ENCODE results near the gene SLC38A2.

- CAGE, long polyA plus RNA: no peak
- RRBS: no CpG with 5 or more reads among the region's 5 CpGs
Measured at GRCh38 chr12:45308058-45308803, 92.3 kb downstream of the ANO6 start.

DNA sequence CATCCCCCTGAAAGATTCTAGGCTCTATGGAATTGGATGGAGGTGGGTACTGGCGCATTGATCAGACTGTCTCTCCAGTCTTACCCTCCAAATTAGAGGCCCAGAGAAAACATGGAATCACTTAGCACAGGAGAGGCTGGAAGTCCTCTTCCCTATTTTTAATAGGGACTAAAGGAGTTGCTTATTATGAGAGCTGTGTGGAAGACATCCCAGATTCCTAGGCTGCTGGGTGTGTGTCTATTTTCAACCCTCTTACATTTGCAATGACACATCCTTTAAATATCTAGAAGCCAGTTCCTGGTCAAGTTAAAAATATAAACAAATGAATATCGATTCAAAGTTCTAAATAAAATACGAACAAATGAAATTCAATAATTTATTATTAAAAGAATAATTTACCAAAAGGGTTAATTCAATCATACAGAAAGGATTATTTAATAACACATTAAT, 58.2 kb upstream of the ARID2 start:
- CAGE, long polyA plus RNA: no peak
- RRBS: no CpG with 5 or more reads among the region's 3 CpGs

DNA sequence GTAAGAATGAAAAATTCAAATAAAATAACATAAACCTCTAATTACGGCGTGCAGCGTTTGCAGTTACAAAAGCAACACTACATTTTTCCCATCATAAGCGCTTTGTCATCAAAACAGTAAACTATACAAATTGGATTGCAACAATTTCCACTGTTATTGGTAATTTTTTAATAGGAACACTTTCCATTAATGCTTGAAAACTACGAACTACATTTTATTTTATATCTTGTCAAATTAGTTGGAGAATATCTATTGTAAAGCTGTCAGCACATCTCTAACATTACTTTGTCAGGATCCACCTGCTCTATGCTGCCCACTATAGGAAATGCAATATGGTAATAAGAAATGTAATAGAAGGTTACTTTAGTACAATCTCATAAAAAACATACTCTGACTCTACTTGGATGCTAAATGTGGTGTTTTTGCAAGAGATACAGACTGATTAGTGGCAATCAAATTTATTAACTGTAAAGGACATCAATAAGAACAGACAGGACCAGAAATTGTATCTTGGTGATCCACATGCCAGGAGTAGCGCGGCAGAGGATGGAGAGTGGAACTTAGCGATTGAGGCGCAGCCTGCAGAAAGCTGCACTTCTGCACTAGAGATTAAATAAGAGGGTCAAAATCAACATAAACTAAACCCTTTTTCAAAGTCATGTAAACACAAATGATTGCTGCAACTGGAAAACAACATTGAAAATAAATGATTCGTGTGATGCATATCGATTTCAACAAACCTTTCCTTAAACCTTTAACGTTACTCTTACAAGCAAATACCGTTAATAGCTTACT, 3.7 kb upstream of the ARID2 start:
- CAGE, long polyA plus RNA: no peak
- RRBS: no CpG with 5 or more reads among the region's 13 CpGs

- CAGE, long polyA plus RNA: no peak
- RRBS: no CpG with 5 or more reads among the region's 3 CpGs
Measured at GRCh38 chr12:45850204-45851170, 121.0 kb downstream of the ARID2 start.

- CAGE, long polyA plus RNA: no peak
- RRBS: no CpG with 5 or more reads among the region's 3 CpGs
Measured at GRCh38 chr12:45986564-45987138, 3.7 kb downstream of the SCAF11 start.

DNA sequence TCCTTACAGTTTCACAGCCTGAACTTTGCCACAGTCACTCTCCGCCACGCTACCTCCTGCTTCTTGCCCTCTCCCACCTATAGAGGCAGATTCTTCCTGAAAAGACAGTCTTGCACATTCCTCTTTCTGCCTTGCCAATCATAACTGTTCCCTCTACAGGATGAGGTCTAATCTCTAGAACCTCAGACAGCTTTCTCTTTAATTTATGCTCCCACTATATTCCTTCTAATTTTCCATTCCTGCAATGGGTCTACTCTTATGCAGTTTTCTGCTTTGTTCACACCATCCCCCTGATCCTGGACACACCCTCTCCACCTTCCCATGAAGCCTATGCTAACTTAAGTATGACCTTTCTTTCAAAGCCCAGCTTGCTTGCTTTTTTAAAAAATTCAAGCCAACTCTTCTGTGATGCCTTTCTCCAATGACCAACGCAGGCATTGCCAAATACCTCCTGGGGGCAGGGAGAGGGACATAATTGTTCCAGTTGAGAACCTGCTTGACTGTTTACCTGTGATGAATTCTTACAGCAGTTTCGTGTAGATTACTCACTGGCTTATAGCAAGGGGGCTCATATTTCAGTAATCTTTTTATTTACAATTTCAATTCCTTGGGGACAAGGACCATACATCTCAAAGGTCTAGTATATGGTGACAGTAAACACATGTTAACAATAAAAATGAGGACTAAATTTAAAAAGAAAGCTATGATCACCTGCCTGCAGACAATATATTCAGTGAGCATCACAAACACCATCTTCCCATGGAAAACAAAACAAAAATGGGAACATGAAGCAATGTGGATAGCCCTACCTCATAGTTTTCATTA, 7.8 kb downstream of the SLC38A1 start:
- CAGE, long polyA plus RNA: no peak
- RRBS: no CpG with 5 or more reads among the region's 4 CpGs

- CAGE, long polyA plus RNA: no peak
- RRBS: no CpG with 5 or more reads among the region's 7 CpGs
Measured at GRCh38 chr12:46266273-46266807, 2.5 kb downstream of the SLC38A1 start.

GRCh38 chr12:46267906-46268045, 1.1 kb downstream of the SLC38A1 start:
- CAGE, long polyA plus RNA: no peak
- RRBS: no CpG with 5 or more reads among the region's 12 CpGs

DNA sequence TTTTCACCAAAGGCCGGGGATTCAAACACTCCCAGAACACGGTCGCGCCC, 923 bp downstream of the SLC38A1 start:
- CAGE, long polyA plus RNA: no peak
- RRBS: 0% methylated on average over 1 of the region's 4 CpGs

DNA sequence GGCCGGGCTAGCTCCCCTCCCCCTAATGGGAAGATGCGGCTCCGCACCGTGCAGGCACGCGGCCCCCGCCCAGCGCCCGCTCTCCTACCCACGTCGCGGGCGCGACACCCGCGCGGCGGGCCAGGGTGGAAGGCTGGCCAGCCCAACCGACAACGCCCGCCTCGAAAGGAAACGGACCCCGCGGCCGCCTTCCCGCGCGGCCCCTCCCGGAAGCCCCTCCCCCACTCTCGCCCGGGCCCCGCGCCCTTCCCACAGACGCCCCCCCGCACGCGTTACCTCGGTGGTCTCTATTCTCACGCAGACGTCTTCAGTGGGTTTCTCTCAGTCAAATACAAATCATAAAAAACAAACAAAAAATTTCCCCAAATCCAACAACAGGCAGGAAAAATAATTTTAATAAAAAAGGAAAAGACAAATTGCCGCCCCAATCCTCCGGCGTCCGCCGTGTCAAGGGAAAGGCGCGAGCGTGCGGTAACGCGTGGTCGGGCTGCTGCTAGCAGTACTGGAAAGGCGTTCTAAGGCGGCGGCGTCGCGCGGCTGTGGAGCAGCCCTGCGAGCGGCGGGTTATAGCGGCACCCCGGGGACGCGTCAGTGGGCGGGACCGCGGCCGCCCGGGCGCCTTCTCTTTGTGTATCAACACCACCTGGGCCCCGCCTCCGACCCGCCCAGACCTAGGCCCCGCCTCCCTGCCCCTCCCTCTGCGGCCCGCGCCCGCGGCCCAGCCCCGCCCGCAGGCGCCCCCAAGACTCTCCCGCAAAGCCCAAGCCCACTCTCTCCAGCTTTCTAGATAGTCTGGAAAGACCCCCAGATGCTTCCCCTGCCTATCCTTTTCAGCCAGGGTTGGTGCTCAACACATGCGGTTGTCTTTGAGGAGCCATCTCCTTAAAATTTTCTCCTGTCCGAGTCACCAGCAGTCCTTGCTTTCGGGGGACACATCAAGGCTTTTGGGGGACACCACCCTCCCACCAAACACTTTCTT, at the start of gene SLC38A2:
TSS of gene SLC38A2 (minus strand) at position 541 of the 979 bp plus-strand sequence.
- CAGE, long polyA plus RNA: start-site peak on the minus strand centred at position 513 of the sequence, 185 bp wide, 2,947 and 2,375 reads in 2 replicates
- RRBS: no CpG with 5 or more reads among the region's 89 CpGs

DNA sequence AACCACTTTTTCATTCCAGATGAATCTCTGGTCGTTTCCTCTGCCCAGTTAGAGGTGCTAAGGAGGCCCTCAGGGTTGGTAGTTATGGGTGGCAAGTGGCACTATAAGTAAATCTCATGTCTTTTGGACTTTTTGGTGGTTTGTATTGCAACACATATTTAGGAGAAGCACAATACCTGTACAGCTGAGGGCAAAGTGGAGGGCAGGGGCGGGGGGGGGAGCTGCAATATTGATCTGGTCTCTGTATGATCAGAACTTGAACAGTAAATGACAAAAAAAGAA, 1.9 kb upstream of the SLC38A2 start:
- CAGE, long polyA plus RNA: no peak
- RRBS: no CpG with 5 or more reads among the region's 2 CpGs

GRCh38 chr12:46391490-46391912, 18.9 kb upstream of the SLC38A2 start:
- CAGE, long polyA plus RNA: no peak
- RRBS: no CpG with 5 or more reads among the region's 1 CpG

- CAGE, long polyA plus RNA: no peak
- RRBS: no CpG with 5 or more reads among the region's 5 CpGs
Measured at GRCh38 chr12:46524743-46525683, 152.4 kb upstream of the SLC38A2 start.

DNA sequence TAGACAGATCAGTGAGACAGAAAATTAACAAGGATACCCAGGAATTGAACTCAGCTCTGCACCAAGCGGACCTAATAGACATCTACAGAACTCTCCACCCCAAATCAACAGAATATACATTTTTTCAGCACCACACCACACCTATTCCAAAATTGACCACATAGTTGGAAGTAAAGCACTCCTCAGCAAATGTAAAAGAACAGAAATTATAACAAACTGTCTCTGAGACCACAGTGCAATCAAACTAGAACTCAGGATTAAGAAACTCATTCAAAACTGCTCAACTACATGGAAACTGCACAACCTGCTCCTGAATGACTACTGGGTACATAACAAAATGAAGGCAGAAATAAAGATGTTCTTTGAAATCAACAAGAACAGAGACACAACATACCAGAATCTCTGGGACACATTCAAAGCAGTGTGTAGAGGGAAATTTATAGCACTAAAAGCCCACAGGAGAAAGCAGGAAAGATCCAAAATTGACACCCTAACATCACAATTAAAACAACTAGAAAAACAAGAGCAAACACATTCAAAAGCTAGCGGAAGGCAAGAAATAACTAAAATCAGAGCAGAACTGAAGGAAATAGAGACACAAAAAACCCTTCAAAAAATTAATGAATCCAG, 205.6 kb downstream of the SLC38A4 start:
- CAGE, long polyA plus RNA: no peak
- RRBS: no CpG with 5 or more reads among the region's 2 CpGs

GRCh38 chr12:46639178-46639799, 186.5 kb downstream of the SLC38A4 start:
- CAGE, long polyA plus RNA: no peak
- RRBS: no CpG with 5 or more reads among the region's 1 CpG

- CAGE, long polyA plus RNA: no peak
- RRBS: no CpG with 5 or more reads among the region's 3 CpGs
Measured at GRCh38 chr12:46664767-46665329, 160.9 kb downstream of the SLC38A4 start.

DNA sequence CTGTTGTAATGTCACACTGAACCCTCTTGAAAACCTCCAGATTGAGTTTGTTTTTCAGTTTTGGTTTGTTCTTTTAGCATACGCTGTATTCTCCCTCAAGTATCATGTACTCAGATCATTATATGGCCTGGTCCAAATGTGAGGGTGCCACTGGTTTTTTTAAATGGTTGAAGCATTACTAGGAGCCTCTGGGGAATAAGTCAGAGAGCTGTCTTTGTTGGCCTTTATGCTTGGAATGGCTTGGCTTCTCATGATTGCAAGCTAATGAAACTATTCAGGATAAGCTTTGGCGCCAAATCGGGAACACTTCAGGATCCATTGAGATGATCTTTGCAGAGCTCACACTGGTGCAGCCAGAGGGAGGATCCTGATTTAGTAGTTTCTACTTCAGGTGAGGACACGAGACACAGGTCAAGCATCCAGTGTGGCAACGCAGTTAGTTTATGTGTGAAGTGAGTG, 113.7 kb upstream of the PCED1B start:
- CAGE, long polyA plus RNA: no peak
- RRBS: no CpG with 5 or more reads among the region's 5 CpGs

GRCh38 chr12:47212372-47212925, 132.7 kb upstream of the AMIGO2 start:
- CAGE, long polyA plus RNA: no peak
- RRBS: no CpG with 5 or more reads among the region's 4 CpGs

DNA sequence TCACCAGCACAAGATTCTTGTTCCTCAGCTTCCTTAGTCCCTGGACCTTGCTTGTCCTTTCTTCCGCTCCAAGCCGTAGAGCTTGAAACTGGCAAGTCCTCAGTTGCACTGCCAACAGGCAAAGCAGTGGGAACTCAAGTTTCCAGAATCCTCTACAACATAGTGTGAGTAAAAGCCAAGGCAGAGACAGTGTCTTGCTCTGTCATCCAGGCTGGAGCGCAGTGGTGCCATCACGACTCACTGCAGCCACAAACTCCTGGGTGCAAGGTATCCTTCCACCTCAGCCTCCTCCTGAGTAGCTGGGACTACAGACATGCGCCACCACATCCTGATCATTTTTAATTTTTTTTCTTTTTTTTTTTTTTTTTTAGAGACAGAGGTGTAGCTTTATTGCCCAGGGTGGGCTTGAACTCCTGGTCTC, 138.6 kb upstream of the AMIGO2 start:
- CAGE, long polyA plus RNA: no peak
- RRBS: no CpG with 5 or more reads among the region's 5 CpGs

DNA sequence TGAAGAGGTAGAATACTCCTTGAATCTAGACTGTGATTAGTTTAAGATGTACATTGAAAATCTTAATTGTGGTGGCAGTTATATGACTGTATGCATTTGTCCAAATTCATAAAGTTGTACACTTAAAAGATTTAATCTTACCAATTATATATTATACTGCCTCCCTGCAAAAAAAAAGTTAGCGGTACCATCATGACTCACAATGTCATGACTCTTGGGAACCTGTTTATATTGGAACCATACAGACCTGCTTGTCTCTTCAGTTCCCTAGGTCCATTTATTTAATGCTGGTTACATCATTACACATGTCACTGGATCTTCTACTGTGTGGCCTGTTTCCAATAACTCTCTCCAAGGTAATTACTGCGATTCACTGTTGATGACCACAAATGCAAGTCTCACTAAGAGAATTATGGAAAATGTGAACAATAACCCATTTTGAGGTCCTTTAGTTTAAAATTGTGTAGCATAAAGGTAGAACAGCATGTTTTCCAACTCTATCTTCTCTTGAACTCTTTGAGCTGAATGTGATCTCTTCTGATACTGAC, 264.2 kb upstream of the AMIGO2 start:
- CAGE, long polyA plus RNA: no peak
- RRBS: no CpG with 5 or more reads among the region's 2 CpGs